Right common carotid artery plus branches (tissue), 1 donor: ENCODE data around the gene KCNMA1.

DNA sequence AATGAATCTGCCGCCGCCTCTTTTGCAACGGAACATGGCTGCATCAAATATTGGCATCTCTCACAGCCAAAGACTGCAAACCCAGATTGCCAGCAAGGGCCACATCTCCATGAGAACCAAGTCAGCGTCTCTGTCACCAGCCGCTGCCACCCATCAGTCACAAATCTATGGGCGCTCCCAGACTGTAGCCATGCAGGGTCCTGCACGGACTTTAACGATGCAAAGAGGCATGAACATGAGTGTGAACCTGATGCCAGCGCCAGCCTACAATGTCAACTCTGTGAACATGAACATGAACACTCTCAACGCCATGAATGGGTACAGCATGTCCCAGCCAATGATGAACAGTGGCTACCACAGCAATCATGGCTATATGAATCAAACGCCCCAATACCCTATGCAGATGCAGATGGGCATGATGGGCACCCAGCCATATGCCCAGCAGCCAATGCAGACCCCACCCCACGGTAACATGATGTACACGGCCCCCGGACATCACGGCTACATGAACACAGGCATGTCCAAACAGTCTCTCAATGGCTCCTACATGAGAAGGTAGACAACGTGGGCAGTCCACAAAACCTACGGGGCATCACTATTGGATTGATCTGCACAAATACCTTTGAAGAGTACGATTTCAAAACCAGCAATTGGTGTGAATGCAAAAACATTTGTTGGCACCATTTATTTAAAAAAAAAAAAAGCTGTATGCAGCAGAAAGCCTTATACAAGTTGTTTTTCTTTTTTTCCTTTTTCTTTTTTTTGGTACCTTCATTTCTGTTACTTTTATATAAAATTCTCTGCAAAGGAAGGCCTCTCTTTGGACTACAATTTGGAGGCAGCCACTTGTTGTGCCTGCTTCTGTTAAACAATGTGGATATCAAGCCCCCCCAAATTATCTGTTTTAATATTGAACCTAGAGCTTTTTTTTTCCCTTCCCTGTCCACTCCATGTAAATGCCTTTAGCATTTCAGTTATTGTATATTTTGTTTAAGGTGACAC is 42.7 kb downstream of the DUSP29 start:
- PRO-cap = no peak

DNA sequence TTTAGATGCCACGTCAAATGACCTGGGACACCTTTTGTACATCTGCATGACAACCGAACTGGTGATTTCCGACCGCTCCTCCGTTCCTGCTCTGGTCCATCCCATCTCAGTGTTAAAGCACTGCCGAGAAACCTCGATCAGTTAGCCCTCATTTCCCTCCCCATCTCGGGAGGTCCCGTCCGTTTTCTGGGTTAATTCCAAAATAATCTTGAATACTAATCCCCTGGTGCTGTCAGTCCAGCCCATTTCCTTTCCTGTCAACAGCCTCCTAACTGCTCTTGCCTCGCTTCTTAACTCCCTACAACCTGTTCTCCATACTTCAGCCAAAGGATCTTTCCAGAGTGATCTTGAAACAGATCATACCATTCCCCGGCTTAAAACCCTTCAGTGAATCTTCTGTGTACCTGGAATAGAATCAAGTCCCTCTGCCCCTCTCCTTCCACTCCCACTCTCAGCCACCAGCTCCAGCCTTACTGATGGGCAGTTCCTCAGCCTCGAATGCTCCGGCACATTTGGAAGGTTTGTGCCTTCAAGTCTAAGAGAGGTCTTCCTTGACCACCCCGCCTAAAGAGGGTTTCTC is 38.4 kb downstream of the DUSP29 start:
- PRO-cap = no peak

- PRO-cap = no peak
Measured at GRCh38 chr10:75283194-75283719, 47.5 kb upstream of the COMTD1 start.

DNA sequence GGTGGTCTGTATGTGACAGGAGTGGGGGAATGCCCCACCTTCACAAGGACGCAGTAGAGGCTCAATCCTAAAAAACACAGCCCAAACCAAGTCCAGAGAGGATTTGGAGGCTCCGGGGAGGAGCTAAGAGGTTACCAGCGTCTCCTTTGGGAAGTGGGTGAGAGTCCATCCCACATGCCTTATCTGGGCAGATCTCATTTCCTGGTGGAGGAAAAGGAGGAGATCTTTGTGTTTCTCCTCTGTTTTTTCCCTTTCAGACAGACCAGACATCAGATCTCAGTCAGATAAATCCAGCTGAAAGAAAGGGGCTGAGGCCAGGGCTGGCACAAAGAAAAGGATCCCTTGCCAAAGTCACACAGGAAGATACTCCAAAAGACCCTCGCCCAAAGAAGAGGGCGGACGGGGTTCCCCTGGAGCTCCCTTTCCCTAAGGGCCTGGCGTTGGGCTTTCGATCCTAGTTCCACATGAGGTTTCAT is 58.3 kb upstream of the COMTD1 start:
- PRO-cap = unidirectional peak, plus-strand start at position 198 of the sequence

GRCh38 chr10:75450142-75450367 is 18.6 kb downstream of the LRMDA start:
- PRO-cap = no peak

GRCh38 chr10:75528067-75529128 is 97.0 kb downstream of the LRMDA start:
- PRO-cap = no peak

GRCh38 chr10:75632614-75633174 is 201.3 kb downstream of the LRMDA start:
- PRO-cap = no peak

GRCh38 chr10:75723000-75723710 is 291.7 kb downstream of the LRMDA start:
- PRO-cap = no peak

DNA sequence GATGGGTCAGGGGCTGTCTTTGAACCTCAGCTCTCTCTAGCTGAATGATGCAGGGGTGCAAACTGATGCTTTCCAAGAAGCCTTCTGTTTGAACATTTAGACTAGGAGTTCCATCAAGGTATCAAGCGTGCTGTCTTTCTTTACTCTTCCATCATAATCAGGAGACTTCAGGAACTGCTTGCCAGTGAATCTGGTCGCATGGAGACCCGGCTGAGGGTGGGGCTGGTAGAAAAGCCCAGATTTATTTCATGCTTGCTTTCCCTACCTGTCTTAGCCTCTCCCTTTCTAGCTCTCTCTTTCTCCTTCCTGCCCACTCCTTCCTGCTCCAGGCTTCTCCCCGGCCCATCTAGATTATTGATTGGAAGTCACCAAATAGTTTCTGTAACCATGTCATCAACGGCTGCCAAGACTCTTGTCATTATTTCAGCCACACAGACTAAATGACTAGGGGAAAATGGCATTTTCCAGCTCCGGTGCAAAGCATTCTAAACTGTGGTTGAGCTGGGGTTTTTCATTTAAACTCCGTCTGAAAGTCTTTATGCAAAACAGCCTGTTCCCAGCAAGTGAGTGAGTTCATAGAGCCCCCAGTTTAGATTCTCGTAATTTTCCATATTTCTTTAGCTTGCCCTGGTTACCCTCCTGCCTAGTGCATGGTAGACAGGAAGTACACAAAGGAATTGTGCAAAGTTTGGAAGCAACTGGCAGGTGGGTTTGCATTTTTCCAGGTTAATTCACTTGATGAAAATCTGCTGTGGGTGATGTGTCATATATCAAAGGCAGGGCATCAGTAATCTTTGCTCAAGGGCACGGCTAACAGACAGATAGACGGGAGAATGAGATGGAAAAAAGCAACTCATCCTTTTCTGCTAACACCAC is 332.7 kb downstream of the LRMDA start:
- PRO-cap = no peak

GRCh38 chr10:75956735-75957054 is 525.3 kb downstream of the LRMDA start:
- PRO-cap = no peak

DNA sequence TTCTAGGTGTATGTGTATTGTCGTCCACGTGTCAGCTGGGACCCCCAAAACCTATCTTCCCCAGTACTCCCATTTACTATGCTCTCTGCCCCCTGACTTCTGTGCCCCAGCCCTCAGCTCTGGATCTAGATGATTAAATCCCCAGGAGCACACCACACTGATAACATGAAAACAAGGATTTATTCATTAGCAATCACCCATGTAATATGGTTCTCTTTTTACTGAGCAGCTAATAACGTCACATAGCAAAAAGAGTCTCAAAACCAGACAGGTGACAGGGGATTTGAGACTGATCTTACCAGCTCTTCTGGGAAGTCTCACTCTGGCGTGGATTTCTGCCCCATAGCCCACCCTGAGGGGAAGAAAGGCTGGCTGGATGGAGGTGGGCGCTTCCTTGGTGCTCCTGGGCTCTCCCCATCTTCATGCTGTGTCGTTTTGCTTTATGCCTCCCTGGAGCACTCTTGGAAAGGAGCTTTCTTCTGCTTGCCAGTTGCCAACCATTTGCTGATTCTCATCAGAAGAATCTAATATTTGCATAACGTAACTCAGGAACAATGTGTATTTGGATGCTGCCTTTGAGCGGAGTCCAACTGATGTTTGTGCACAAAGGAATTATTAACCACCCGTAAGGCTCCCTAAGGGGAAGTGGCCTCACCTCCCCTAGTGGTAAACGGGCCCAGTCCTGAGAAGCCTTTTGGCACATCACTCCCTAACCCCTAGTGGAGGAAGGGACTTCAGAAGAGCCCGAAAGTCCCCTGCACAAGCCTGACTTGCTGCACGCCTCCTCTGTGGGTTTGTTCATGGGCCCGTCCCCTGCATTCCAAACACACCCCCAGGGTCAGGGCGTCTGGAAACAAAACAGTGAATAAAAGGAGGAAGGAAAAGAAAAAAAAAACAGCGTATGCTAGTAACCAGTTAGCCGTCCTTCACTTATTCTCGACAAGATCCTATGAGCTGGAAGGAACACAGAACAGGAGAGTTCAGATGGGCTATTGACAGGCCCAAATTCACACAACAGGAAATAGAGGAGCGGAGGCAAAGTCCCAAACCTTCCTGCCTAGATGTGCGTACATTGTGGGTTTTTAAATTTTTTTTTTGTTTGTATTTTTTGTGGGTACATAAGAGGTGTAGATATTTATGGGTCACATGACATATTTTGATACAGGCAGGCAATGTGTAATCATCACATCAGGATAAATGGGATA is 602.1 kb downstream of the LRMDA start:
- PRO-cap = no peak

DNA sequence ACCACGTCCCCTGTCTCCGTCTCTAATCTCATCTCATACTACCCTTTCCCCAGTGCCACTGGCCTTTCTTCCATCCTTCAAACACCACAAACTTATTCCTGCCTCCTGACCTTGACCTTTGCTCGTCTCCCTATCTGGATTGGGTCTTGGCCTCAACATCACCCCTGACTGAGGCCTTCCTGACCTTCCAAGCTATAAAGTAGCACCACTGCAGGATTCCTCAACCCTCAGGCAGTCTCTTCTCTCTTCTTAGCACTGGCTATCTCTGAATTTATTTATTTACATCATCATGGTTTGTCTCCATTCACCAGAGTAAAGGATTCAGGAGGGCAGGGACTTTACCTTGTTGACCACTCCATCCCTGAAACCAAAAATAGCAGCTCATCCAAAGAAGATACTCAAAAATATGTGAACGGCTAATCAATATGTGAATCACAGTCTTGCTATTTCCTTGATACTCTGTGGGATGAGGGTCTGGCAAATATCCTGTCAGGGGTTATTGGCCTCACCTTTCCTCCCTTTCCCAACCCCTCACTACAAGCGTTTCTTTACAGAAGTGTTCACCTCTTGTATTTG is 627.9 kb downstream of the KCNMA1 start:
- PRO-cap = no peak

DNA sequence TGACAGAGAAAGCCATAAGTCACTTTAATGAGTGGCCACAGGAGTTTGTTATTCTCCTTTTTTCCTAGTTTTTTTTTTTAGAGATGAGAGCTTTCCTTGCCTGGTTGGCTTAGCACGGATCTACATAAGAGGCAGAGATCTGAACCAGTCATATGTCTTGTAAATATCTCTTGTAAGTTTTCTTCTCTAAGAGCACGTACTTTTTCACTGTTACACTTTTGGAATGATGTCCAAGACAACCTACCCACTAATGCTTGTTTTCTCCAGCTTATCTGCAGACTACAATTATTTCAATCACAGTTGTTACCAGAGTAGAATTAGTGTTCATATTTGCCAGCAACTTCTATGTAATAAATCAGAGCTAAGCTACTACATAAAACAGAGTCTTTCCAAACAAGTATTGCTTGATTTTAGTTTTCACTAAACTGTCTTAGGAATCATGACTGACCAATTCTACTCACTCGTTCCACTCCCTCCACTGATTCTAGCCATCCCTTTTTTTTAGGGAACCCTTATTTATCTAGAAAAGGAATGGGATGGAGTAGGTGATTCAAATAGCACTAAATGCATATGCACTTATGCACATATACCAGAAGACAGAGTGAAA is 444.5 kb downstream of the KCNMA1 start:
- PRO-cap = unidirectional peak, plus-strand start at position 210 of the sequence

DNA sequence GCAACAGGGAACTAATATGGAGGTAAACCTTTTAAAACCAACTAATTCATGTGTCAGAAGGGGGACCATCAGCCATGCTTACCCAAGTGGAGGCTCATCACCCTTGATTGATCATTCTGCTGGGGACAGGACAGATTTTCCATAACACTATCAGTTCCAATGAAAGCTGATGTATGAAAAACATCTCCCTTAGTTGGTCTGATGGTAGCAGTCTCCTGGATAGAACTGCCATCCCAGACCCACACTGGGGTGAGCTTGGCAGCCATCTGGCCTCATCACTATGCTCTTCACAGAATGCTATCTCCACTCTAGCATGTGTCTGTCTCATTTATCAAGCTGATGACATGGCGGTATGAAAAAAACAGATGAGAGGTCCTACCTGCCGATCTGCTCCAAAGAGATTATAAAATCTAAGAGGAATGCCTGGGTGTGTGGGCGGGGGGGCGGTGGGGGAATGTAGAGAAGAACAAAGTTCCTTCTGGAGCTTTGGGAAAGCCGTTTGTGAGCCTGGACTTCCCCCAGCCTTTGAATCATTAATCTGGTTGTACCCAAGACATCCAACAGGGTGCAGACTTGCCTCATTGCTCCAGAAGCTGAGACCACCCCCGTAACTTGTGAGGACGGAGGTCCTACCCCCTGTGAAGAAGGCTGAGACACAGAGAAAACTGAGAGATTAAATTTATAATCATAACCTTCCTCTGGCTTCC is 341.0 kb downstream of the KCNMA1 start:
- PRO-cap = no peak

GRCh38 chr10:77485894-77486226 is 151.7 kb downstream of the KCNMA1 start:
- PRO-cap = no peak

DNA sequence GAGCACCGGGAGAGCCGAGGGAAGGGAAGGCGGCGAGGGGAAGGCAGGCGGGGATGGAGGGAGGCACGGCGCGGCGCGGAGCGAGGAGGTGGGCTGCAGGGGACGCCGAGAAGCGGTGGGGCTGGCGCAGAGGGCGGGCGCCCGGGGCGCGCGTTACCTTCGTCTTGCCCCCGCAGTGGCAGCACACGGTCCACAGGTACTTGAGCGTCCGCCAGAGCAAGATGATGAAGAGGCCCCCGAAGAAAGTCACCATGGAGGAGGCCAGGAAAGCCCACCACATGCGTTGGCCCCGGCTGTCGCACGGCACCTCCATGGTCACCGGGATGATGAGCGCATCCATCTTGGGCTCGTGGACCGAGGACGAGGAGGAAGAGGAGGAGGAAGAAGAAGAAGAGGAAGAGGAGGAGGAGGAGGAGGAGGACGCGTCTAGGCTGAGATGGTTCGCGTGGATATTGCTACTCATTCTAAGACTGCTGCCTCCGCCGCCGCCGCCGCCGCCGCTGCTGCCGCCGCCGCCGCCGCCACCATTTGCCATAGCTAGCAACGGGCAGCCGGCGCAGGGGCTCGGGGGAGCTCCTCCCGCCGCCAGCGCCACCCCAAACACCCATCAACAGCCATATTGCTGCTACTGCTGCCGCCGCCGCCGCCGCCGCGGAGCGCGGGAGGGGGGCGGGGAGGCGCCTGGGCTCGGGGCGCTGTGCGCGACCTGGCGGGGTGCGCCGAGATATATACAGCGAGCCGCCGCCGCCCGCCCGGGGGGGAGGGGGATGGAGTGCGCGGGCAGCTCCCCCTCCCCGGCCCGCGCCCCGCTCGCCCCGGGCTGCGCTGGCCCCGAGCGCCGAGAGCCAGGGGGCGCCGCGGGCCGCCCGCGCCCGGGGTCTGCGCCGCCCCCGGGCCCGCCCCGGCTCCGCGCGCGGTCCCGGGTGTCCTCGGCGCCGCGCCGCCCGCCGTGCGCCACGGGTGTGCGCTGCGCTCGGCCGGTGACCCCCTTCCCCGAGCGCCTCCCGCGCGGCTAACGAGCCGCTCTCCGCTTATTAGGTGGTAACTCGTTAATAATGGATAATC is at the start of gene KCNMA1:
Gene KCNMA1 (minus strand): TSS at position 701 of the 1,065 bp plus-strand sequence.
- PRO-cap = bidirectional peak, plus-strand start at position 462 of the sequence, minus-strand start at position 454 of the sequence; bidirectional peak, plus-strand start at position 755 of the sequence, minus-strand start at position 530 of the sequence; bidirectional peak, plus-strand start at position 926 of the sequence, minus-strand start at position 883 of the sequence; bidirectional peak, plus-strand start outside the sequence, minus-strand start at position 1,028 of the sequence

- PRO-cap = no peak
Measured at GRCh38 chr10:77843254-77843946, 83.2 kb downstream of the DLG5 start.

GRCh38 chr10:77853138-77853712 is 73.3 kb downstream of the DLG5 start:
- PRO-cap = no peak

- PRO-cap = no peak
Measured at GRCh38 chr10:77866417-77867120, 60.0 kb downstream of the DLG5 start.

DNA sequence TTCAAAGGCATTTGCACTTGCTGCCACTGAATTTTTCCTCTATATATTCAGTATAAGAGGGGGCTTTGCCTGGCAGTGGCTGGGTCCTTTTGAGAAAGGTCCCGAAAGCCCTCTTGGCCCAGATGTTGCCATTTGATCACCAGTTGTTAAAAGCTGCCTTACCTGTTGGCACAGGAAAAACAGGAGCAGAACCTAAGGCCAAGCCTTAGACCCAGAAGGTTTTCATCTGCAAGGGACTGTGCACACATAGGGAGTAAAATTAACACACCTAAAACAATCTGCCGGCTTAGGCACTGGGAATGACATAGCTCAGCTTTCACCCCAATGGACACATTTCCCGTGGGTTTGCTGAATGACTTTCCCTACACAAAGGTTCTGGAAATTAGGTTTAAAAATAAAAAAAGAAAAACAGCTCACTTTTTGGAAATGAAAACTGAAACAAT is 40.6 kb downstream of the POLR3A start:
- PRO-cap = no peak